Omental fat pad (tissue), 4 donors: ENCODE measurements around a stretch of chr12.

GRCh38 chr12:11773548-11774248 lies 124.2 kb downstream of the ETV6 start:
- PRO-cap, result no peak
- RAMPAGE, long total RNA, 4 experiments, result no peak in any of the 4 experiments

DNA sequence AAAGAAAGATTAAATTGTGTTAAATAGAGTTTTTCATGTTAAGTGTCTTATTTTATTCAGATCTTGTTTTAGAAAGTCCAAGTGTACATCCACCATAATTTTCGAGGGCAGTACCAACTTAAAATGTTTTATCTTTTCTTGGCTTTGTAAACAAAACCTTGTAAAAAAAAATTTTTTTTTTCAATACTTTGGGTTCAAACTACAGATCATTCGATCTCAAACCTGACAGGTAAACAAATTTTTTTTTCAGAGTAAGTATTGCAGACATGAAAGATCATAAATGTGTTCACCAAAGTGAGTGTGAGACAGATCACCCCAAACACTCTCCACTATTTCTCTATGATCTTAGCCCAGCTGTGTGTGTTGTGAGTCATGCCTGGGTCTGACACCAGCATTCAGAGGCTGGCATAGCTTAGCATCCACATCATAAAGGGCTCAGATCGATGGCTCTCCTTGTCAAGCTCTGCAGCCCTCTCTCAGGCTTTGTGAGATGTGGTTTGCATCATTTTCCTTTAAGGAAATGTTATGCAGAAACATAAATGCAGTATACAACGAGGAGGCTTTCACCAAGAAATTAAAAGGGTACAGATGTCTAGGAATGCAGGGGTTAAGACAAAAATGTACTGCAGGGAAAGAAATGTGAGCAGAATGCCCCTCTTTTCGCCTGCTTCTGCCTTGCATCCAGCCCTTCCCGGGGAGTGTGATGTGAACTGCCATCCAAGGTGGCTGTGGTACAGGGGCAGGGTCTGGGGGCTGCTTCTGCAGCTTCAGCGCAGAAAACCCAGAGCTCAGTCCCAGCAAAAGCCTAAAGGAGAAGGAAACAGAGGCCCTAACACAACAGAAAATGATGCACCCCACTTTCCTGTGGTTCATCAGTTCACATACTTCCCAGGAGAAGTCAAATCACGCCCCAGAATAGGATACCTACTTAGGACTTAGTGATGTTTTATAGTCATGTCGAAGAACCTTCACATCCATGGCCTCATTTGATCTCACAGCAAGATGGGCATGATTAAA lies 165.0 kb downstream of the ETV6 start:
- PRO-cap, result no peak
- RAMPAGE, long total RNA, 4 experiments, result no peak in any of the 4 experiments

- PRO-cap, result no peak
- RAMPAGE, long total RNA, 4 experiments, result no peak in any of the 4 experiments
Measured at GRCh38 chr12:11838851-11840074, 189.8 kb downstream of the ETV6 start.

GRCh38 chr12:11840256-11840726 lies 190.8 kb downstream of the ETV6 start:
- PRO-cap, result no peak
- RAMPAGE, long total RNA, 4 experiments, result no peak in any of the 4 experiments

- PRO-cap, result no peak
- RAMPAGE, long total RNA, 4 experiments, result no peak in any of the 4 experiments
Measured at GRCh38 chr12:11859967-11860244, 210.4 kb downstream of the ETV6 start.

DNA sequence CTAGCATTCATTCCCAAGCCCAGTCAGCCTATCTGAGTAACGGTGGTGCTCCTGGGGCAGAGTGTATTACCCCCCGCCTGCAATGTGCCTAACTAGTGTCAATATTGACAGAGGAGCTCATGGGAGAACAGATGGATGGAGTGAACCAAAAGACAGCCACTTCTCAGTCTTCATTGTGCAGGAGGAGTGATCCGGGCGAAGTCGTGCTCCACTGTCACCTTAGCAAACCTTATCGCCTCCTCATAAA lies 126.8 kb upstream of the BCL2L14 start:
- PRO-cap, result no peak
- RAMPAGE, long total RNA, 4 experiments, result no peak in any of the 4 experiments

DNA sequence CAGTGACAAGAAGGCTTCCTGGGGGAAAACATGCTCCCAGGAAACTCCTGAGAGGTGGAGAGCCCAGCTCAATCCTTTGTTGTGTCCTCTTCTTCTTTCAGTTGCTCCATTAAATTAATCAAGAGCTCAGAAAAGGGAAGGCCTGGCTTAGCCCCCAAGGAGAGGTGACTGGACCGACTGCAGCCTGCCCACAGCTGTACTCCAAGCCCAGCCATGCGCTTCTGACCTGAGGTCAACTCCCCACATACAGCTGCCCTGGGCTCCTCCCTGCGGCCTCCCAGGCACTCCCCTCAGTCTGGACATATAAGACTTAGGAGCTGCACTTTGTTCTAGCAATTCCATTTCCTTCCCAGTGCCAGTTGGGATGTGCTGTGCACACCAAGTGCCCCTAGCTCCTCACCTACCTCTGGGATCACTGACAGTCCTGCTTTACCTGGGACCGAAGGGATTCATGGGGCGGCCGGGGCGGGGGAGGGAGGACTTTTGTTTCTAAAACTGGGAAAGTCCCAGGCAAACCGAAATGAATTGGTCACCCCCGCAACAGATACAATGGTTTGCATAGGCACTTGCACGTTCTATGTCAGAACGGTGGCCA lies 59.4 kb upstream of the BCL2L14 start:
- PRO-cap, result no peak
- RAMPAGE, long total RNA, 4 experiments, result no peak in any of the 4 experiments

DNA sequence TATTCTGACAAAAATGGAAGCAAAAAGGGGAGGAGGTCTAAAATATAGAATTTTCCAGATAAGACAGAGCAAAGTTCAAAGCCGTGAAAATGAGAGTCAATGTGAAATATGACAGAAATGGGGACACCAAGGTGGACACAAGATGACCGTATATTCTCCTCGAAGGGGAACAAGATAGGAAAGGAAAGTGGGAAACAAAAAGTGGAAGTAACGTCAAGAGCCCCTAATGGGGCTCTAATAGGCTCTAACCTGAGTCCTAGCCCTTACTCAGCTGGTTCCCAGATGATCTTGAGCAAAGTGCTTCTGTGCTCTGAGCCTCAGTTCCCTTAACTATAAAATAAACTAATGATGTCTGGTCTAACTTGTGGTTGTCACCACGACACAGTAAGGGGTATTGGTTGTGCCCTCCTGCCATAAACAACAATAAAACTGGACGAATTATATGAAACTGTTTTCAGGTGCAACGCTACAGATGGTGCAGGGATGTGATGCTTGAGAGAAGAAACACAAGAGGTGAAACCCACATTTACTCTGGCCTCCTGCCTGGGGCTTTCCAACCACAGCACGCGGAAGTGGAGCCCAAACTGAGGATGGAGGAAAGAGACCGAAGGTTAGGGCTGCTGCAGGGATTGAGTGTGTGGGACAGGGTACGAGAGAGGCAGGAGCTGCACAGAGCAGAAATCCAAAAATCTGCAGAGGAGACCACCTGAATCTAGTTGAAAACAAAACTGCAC lies 45.8 kb upstream of the BCL2L14 start:
- PRO-cap, result no peak
- RAMPAGE, long total RNA, 4 experiments, result no peak in any of the 4 experiments

- PRO-cap, result no peak
- RAMPAGE, long total RNA, 4 experiments, result no peak in any of the 4 experiments
Measured at GRCh38 chr12:12120822-12121311, 50.1 kb downstream of the BCL2L14 start.

DNA sequence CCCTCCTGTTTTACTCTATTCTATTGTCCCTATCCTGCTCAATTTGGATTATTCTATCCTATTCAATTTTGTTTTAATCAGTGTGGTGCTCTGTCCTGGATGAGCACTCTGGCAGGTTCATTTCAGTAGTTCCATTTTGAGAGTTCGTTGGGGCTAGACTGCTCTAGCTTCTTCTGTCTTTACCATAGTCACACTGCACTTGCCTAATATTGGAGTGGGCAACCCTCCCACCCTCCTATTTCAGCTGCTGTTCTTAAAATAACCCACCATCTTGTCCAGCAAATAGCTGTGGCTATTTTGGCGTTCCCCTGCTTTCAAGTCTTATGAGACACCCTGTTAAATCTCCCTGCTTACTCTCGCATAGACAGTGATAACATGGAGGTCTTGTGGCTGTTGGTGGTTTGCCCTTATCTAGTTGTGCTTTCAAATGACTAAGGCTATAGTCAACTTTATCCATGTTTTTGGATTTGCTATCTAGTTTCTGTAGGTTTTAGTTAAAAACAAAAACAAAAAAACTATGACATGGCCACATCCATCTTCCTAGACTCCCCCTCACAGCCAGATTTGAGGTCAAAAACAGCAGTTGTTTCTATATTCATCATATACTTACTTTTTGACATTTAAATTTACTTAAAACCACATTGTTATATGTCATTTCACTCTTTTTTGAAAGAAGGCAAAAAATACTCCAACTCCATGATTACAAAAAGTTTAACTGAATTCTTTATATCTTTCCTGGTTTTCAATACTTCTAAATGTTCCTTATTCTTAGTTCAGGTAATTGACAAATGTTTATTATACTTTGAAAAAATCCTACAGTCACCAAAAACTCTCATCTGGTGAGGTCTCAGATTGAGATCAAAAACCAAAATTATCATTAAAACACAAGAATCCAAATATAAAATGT lies 65.4 kb downstream of the LRP6 start:
- PRO-cap, result no peak
- RAMPAGE, long total RNA, 4 experiments, result no peak in any of the 4 experiments

GRCh38 chr12:12396635-12397367 lies 39.9 kb downstream of the BORCS5 start:
- PRO-cap, result no peak
- RAMPAGE, long total RNA, 4 experiments, result no peak in any of the 4 experiments

DNA sequence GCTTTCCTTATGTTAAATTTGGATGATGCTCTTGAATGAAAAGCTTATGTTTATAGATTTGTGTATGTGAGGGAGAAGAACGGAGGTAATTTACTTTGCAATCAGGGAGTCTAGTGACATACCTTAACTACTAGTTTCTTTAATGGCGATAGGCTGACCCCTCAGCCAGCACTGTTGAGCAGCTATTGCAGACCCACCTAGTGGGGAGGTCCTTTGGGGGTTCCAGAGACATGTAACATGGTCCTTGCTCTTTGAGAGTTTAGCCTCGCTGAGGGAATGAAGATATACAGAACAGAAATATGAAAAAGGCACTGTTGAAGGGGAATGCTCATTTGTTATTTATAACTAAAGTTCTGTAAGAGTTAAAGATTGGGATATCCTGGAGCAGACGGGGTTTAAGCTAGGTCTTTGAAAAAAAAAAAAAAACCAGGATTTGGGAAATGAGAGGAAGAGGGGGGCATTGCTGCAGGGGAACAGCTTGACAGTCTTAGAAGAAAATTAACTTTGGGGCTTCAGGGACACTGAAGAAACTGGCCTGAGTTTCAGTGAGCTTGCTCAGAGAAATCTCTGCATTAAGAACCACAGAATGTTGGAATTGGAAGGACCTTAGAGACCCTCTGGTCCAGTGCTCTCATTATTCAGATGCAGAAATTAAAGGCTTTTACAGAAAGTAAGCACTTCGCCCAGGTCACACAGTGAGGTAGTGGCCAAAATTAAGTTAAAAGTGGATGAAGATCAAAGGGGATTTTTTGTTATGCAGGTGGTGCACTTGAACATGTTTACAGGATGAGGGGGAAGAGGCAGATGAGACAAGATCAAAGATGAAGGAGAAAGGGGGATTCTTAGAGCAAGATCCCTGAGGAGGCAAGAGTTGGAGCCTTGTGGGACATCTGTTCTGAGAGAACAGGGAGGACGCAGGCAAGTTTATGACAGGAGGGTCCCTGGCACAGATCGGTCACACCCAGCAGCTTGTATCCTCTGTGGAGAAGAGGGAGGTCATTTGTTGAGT lies 83.6 kb downstream of the BORCS5 start:
- PRO-cap, result no peak
- RAMPAGE, long total RNA, 4 experiments, result no peak in any of the 4 experiments

- PRO-cap, result no peak
- RAMPAGE, long total RNA, 4 experiments, result no peak in any of the 4 experiments
Measured at GRCh38 chr12:12509448-12510109, 53.1 kb downstream of the DUSP16 start.

DNA sequence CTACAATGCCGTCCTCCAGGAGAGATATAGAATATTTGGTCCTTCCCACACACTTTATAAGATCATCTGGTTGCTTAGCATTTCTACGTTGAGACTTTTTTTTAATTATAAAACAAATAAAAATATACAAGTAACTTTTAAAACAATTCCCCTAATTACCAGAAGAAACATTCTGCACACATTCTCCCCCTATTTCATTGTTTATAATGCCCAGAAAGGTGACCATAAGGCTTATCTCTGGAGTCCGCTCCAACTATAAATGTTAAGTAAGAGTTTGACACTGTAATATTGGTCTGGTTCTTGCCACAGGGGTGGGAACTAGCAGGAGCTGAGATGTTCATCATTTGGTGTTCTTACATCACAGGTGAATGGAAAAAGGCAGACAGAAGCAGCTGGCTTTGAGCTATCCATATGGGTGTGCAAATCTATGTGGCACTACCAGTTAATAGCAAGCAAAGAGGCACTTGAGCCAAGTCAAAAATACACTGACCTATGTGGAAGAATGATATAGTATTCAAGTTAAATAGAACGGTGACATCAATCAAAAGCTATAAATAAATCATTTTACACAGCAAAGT lies 43.4 kb downstream of the DUSP16 start:
- PRO-cap, result no peak
- RAMPAGE, long total RNA, 4 experiments, result no peak in any of the 4 experiments

DNA sequence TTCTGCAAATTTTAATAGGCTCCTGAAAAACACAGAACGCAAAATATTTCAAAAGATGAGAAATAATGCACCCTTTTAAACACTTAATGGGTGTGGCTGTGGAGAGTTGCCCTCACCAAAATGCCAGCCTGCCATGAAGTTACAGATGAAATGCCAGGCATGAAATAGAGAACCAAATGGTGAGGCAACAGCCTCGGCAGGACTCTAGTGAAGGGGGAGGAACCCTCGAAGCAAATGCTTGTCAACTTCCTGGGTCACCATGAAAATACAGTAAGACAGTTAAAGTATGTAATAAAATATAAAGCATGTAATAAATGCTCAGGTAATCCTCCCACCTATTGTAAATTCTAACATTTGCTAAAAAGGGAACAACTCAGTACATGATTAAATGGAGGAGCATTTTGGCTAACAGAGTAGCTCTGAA lies 24.1 kb downstream of the DUSP16 start:
- PRO-cap, result no peak
- RAMPAGE, long total RNA, 4 experiments, result no peak in any of the 4 experiments

GRCh38 chr12:12704648-12705139 lies 8.7 kb upstream of the GPR19 start:
- PRO-cap, result no peak
- RAMPAGE, long total RNA, 4 experiments, result no peak in any of the 4 experiments

DNA sequence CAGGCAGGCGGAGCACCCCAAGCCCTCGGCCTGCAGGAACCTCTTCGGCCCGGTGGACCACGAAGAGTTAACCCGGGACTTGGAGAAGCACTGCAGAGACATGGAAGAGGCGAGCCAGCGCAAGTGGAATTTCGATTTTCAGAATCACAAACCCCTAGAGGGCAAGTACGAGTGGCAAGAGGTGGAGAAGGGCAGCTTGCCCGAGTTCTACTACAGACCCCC lies 636 bp downstream of the CDKN1B start:
- PRO-cap, result no peak
- RAMPAGE, long total RNA, 4 experiments, result no peak in any of the 4 experiments

GRCh38 chr12:12722065-12723192 lies 5.3 kb downstream of the CDKN1B start:
- PRO-cap, result no peak
- RAMPAGE, long total RNA, 4 experiments, result no peak in any of the 4 experiments

DNA sequence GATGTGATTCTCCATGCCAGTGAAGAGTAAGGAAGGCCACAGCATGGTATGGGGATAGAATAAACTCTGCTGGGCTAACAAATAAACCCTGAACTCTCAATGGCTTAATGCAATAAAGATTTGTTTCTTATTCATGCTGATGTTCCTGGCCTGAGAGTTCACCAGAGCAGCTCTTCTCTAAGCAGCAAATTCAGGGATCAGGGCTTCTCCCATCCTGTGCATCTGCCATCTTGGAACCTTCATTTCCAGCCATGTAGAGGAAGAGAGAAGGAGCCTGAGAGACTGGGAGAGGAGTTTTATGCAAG lies 20.7 kb upstream of the APOLD1 start:
- PRO-cap, result no peak
- RAMPAGE, long total RNA, 4 experiments, result no peak in any of the 4 experiments

- PRO-cap, result no peak
- RAMPAGE, long total RNA, 4 experiments, result no peak in any of the 4 experiments
Measured at GRCh38 chr12:12786698-12787218, 1.3 kb downstream of the APOLD1 start.